Airway epithelial cell (primary cell): ENCODE measurements around a stretch of chr3.

DNA sequence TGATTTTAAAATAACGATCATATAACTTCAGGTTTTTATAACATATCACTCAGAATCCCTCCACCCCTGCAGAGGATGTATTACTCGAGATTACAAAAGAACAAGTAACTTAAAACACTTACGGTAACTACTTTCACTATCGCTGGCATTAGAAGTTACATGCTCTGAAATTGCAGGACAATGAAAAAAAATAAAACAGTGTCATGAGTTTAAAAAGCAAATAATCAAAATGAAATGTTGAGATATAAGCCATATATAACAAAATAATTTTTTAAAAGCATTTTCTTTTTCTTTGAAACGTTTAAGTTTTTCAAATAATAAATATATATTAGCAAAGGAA is 39.5 kb upstream of the MELTF start:
- RAMPAGE, long total RNA: no peak

GRCh38 chr3:197311065-197311264 is 12.6 kb upstream of the DLG1 start:
- RAMPAGE, long total RNA: no peak

GRCh38 chr3:197484248-197484717 is 71.5 kb downstream of the BDH1 start:
- RAMPAGE, long total RNA: no peak

- RAMPAGE, long total RNA: no peak
Observed at GRCh38 chr3:197590242-197590854, 34.6 kb upstream of the BDH1 start.

DNA sequence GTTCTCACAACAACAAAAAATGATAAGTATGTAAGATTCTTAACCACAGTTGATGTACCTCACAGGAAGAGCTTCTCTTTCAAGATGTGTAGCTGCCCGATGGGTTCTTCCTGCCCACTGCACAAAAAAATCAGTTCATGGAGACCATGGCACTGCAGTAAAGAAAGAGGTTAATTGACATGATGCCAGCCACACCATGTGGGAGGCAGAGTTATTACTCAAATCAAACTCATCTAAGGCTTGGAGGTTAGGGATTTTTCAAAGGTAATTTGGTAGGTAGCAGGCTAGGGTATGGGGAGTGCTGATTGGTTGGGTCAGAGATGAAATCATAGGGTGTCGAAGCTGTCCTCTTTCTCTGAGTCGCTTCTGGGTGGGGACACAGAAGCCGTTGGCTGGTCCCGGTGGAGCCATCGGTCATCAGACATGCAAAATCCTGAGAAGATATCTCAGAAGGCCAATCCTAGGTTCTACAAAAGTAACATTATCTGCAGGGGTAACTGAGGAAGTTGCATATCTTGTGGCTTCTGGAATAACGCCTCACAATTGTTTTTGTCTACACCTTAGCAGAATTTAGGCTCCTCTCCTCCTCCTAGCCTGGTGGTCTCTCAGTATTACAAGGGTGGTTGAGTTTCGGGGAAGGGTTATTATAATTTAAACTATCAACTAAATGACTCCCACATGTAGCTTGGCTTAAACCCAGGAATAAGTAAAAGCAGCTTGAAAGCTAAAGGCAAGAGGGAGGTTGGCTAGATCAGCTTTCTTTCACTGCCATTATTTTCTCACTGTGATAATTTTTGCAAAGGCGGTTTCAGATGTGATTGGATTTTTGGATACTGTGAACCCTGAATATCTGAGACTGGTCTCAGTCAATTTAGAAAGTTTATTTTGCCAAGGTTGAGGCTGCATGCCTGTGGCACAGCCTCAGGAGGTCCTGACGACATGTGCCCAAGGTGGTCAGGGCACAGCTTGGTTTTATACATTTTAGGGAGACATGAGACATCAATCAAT is 57.7 kb upstream of the BDH1 start:
- RAMPAGE, long total RNA: no peak

GRCh38 chr3:197654078-197654545 is 82.6 kb downstream of the RUBCN start:
- RAMPAGE, long total RNA: no peak

DNA sequence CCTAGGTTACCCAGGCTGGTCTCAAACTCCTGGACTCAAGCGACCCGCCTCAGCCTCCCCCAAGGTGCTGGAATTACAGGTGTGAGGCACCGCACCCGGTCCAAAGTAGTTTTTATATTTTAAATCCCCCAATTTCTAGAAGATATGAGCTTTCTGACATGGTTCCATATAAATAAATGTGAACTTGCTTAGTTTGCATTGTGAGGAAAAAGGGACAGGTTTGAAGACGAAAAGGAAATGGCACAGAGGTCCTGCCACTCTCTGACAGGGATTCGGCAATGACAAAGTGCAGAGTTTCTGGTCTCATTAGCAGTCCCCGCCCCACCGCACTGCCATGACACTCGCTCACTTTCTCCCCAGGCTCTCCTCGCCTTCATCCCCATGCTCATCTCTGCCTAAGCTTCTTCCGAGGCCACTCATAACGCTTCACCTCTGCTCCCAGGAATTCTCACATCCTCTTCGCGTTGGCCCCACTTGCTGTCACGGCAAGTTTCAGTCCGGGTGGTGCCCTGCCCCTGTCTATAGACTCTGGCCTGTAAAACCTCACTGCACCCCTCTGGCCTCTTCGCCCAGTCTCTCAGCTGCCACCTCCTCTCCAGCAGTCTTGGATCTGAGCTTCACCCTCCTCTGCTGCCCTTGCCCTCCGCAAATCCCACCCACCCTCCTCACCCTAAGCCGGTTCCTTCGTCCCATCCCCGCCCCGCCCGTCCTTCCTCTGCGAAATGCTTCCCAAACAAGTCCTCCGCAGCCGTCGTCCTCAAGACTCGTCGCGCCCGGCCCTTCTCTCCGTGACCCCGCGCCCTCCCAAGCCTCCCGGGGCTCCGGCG is 702 bp downstream of the RUBCN start:
- RAMPAGE, long total RNA: no peak

DNA sequence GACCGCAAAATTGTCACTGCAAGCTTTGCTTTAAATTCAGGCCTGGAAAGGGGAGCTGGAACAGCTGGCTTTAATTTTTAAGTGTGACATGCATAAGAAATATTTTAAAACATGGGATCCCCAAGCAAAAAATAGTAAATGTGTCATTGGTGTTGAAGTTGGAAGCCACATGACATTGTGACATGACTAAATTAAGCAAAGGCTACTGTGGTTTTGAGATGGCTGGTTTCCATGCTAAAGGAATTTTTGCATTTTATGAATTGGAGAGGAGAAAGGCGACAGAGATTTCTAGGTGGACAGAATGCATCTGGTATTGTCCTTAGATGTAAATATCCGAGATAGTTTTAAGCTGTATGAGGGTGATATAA is 1.0 kb upstream of the FYTTD1 start:
- RAMPAGE, long total RNA: no peak

DNA sequence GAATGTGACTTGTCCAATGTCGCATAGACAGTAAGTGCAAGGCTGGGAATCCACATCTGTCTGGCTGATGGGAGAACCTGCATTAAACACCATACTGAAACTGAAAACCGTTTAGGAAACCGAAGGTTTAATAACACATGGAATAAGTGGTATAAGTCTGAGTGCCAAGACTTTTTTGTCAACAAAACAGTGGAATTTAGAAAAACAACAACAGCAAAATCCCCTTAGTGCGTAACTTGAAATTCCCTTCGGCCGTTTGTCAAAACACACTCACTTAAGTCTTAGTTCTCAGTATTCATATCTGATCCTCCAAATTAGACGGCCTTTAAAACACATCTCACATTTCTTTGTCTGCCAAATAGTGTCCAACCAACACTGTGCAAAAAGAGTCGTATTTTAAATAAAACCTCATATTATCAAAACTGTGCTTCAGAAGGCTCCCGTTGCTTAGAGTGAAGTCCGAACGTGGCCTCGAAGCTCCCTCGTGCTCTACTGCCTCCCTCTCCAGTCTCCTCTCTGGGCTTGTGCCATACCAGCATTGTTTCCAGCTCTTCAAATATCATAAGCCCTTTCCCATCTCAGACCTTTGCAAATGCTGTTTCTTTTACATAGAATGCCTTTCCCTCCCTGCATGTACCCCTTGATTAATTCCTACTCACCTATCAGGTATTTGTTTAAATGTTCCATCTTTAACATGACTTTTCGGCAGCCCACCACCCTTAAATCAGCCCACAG is 64.6 kb downstream of the LRCH3 start:
- RAMPAGE, long total RNA: no peak

GRCh38 chr3:197906583-197906974 is 43.4 kb upstream of the RPL35A start:
- RAMPAGE, long total RNA: no peak